ENCODE results near the genes MT1A and MT1B.

GRCh38 chr16:51156827-51157283 is 5.8 kb upstream of the SALL1 start:
- RRBS: no CpG with 5 or more reads among the region's 2 CpGs

GRCh38 chr16:51391580-51392190 is 240.6 kb upstream of the SALL1 start:
- RRBS: 30% methylated on average over 6 of the region's 15 CpGs

DNA sequence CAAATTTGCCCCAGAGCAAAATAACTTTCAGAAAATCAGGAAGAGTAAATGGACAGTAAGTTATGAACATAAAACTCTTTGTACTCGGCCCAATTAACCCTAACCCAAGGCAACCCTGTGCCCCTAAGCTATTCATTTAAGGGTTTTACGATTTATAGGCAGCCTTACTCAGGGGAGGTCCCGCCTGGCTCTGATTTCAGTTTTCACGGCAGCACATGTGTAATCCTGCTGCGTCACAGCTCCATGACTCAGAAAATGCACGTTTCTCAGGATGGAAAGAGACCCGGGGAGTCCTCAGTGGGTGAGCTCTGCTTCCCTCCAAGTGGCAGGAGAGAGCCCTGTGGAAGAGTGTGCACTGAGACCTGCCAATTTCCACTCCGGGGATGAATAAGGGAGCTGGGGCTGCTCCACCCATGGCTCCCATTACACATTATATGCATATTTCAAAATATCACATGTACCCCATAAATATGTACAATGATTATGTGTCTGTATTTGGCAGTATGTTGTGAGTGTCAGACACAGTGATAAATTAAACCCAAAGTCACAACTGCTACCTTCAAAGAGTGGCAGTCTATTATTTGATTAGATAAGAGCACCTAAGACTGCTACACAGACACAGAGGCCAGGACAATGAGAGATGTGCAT is 406.0 kb upstream of the SALL1 start:
- RRBS: 62% methylated on average over 2 of the region's 8 CpGs

DNA sequence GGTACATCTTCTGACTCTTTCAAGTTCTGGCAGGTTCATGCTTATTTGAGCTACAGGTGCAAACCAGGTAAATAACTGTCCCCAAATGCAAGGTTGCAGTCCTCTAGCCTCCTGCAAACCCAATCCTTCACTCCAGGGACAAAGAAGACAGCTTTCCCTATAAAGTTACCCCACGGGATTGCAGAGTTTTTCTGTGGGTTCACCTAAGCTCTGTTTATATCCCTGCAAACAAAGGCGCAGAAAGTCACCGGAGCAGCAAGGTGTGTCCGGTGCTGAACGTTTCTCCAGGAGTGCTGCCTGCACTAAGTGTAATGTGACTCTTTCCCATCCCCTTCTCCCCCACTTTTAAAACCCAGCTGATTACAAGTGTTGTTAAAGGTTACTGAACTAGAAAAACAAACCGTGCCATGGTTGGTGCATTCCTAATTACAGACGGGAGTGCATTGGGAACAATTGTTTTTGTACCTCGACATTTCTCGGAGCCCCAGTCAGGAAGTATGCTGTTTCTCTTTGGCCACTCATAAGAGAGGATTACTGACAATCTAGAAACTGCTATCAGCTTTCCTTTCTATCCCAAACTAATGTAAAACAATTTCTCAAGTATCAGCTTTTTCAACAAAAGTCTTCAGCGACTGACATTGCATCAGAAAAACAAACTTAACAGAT is 440.9 kb upstream of the SALL1 start:
- RRBS: no CpG with 5 or more reads among the region's 10 CpGs

DNA sequence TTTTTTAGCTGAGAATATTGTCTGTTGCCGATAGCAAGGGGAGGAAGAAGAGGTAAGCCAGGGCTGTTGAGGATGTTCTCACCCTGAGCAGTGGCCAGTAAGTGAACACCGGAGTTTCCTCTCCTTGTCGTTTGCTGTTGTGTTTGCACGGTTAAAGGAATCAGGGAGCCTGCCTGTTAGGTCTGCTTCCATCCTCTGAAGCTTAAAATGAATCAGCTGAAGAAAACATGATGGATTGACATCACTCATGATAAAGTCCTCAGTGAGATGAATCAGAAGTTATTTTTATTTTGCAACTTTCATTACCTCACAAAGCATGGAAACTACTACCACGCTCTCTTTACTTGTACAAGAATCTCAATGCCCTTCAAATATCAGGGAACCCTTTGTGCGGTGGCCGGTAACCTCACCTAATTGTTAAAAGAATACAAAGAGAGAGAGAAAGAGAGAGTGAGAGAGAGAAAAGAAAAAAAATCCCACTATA is 441.5 kb upstream of the SALL1 start:
- RRBS: no CpG with 5 or more reads among the region's 7 CpGs

DNA sequence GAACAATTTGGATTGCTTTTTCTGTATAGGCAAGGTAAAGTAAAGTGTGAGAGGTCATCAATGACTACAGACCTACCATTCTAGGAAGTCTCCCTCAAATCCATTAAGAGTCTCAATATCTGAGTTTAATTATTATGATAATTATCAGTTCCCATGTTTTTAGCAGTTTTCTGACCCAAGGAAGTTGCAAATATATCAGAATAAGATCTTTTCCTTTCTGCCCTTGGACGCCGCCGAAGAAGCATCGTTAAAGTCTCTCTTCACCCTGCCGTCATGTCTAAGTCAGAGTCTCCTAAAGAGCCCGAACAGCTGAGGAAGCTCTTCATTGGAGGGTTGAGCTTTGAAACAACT is 494.4 kb upstream of the SALL1 start:
- RRBS: no CpG with 5 or more reads among the region's 6 CpGs

DNA sequence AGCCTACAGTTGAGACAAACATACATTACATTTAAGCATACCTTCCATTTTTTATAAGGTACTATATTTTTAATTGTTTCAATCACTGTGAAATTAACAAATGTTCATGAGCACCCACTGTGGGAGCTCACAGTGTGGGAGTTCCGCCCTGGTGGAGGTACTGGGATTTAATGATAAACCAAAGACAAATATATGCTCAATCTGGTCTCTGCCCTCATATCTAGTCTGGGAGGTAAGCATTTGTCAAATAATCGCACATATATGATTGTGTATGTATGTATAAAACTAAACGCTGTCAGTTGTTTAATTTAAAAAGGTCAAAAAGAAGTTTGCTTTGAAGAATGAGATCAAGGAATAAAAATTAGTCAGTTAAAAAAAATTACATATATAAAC is 15.9 kb upstream of the TOX3 start:
- RRBS: no CpG with 5 or more reads among the region's 3 CpGs

GRCh38 chr16:53056229-53057011 is 1.6 kb downstream of the CHD9 start:
- RRBS: no CpG with 5 or more reads among the region's 10 CpGs

GRCh38 chr16:53433946-53434304 is 346 bp upstream of the RBL2 start:
- RRBS: no CpG with 5 or more reads among the region's 12 CpGs

DNA sequence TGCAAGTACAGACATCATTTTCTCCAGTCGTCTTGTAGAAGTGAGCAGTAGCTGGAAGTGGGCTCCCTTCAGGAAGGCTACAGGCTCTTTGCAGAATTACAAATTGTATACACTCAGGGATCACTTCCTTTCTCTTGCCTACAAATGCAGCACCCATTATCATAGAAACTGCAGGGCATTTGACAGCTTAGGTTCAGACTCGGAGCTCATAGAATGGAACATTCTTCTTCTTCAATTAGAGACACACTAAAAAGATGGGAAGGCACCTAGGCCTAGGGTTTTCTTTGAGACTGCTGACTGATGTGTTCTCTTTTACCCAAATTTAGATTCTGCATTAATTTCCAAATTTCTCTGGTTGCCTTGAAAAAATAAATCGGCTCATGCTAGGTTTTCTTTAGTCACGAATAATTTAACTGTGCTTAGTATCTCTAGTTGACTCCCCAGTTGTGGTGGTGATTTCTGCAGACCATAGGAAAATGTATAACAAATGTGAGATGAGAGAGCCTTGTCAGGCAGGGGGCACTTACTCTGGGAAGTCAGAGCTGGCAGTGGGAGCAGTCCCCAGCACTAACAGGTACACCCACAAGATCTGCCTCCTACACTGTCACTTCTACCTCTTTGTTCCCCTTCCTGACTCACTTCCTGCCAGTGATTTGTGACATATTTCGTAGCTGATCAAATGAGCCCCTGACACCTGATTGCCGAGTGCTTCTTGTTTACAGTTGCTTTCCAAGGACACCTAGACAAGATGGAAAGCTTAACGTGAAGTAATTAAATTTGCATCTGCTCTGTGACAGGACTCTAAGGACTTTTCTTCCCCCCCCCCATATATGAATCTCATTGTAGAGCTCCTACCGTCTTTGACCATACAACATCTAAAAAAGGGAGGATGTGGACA is 40.3 kb downstream of the FTO start:
- RRBS: no CpG with 5 or more reads among the region's 8 CpGs

- RRBS: 99% methylated on average over 4 of the region's 12 CpGs
Observed at GRCh38 chr16:54054261-54054923, 232.2 kb downstream of the IRX3 start.

- RRBS: no CpG with 5 or more reads among the region's 18 CpGs
Observed at GRCh38 chr16:54175154-54175942, 111.2 kb downstream of the IRX3 start.

DNA sequence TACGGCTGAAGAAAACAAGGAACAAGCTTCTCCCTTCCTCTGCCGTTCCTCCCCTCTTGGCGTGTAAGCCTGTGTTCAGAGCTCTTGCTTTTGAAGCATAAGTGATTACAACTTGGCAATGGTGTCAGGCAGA is 21.2 kb downstream of the IRX3 start:
- RRBS: no CpG with 5 or more reads among the region's 3 CpGs

DNA sequence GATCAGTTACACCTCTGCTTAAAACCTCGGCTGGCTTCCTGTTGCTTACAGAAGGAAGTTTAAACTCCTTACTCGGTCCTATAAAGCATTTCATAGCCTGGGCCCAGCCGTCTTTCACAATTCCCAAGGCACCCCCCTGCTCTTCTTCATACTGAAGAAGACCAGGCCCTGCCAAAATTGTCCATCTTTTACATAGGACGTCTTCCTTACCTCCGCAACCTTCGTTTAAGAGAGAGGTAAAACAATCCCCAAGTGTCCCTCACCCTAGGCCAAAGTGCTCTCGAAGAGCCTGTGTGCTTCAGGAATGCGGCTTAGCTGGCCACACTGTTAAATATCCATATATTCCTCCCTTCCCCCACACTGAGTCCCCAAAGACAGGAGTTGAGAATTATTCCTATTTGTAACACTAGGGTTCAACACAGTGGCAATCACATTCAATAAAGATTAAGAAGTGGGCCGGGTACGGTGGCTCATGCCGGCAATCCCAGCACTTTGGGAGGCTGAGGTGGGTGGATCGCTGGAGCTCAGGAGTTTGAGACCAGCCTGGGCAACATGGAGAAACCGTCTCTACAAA is 112.5 kb upstream of the IRX5 start:
- RRBS: no CpG with 5 or more reads among the region's 13 CpGs

DNA sequence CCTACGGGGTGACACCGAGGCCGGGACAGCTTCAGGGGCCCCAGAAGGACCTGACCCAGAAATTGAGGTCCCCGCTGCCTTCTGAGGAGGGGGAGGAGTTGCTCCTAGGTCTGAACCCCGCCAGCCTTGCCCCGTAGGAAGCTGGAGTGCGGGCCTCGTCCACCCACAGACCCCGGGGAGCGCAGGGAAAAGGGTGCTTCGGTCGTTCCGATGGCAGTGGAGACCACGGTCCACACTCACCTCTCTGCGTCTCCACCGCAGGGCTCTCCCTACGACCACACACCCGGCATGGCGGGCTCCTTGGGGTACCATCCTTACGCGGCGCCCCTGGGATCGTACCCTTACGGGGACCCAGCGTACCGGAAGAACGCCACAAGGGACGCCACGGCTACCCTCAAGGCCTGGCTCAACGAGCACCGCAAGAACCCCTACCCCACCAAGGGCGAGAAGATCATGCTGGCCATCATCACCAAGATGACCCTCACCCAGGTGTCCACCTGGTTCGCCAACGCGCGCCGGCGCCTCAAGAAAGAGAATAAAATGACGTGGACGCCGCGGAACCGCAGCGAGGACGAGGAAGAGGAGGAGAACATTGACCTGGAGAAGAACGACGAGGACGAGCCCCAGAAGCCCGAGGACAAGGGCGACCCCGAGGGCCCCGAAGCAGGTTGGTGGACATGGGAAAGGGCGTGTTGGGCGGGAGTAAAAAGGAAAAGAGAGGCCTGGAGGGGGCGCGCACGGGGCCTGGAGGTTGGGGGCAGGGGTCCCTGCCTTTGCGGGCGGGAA is 1.8 kb downstream of the IRX5 start:
- RRBS: 28% methylated on average over 16 of the region's 59 CpGs

DNA sequence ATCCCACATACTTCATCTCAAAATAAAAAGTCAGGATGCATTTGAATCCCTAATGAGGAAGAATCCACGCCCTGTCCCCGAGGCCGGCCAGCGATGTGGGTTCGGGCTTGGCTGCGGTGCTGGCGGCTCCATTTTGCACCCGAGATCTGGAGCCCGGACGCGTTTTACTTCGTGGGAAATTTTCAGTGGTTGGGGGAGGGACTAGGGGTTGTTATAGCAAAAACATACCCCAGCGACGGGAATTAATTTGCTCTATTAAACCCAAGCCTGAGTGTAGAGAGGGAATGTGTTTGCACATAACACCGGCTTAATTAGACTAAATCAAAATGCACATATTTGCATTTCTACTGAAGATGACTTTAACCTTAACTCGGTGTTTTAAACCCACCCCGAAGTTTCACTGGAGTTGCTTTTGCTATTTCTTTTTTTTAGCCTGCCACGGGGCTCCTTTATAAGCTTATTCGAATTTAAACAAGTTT is 4.8 kb downstream of the IRX5 start:
- RRBS: 14% methylated on average over 7 of the region's 19 CpGs

GRCh38 chr16:56470259-56470911 is 19.0 kb downstream of the OGFOD1 start:
- RRBS: no CpG with 5 or more reads among the region's 3 CpGs

DNA sequence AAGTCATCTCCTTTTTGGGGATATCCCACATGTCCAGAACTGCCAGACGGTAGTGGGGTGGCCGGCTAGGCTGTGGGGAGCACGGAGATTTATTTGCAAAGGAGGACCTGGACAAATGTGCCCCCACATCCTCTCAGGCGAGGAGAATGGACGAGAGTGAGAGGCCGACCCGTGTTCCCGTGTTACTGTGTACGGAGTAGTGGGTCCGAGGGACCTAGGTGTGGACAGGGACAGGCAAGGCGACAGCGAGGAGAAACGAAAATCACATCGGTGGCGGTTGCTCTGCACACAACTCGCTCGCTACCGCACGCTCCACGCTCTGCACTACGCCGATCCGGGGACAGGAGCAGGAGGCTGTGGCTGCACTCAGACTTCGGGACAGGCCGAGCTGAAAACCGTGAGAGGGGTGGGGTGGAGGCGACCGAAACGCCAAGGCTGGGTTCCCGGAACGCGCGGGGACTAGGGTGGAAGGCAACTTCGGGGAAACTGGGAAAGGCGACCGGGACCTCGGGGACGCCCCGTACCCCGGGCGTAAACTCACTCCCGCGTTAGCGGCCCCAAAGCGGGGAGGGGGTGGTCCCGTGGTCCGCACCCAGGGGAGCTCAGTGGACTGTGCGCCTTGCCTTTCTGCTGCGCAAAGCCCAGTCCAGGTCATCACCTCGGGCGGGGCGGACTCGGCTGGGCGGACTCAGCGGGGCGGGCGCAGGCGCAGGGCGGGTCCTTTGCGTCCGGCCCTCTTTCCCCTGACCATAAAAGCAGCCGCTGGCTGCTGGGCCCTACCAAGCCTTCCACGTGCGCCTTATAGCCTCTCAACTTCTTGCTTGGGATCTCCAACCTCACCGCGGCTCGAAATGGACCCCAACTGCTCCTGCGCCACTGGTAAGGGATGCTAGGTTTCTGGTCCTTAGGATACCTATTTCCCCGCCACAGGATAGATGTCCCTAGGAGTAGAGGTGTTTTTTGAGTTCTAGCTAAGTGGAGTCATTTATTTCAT is at the start of gene MT1A:
Gene MT1A (plus strand): TSS at position 779 of the 994 bp plus-strand sequence.
- RRBS: 16% methylated on average over 9 of the region's 69 CpGs

GRCh38 chr16:56651625-56651941 is at the start of gene MT1B:
Gene MT1B, plus strand, starts transcription at chr16:56651886.
- RRBS: no CpG with 5 or more reads among the region's 7 CpGs

- RRBS: no CpG with 5 or more reads among the region's 5 CpGs
Observed at GRCh38 chr16:56933642-56934157, 1.8 kb downstream of the HERPUD1 start.

All from GM19240 (cell line).